ENCODE measurements around the gene STX7.

- PRO-cap, 2 experiments: no peak in any of the 2 experiments
Measured at GRCh38 chr6:131980748-131981424, 29.7 kb upstream of the CCN2 start.

DNA sequence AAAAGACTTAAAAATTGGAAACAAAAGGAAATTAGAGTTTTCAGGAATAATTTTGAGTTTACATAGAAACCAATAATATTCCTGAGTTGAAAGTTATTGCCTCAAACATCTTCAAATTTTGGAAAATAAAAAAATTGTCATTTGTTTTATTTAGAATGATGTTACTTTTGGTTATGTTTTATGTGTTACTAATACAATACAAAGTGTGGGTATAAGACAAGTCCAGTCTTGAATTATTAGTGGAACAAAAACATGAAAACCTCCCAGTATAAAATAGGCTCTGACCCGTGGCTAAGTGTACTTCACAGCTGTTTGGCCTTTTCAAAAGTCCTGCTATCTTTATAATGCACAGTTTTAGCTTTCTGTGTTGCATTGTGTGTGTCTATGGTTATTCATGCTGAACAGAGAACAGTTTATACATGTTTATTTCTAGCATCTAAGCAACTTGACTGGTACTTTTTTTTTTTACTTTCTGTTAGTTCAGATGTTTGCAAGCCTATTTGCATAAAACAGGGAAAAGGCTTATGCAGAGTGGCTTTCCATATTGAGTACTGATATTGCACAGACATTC is 119.1 kb upstream of the CCN2 start:
- PRO-cap, 2 experiments: no peak in any of the 2 experiments

GRCh38 chr6:132391756-132392277 is 9.5 kb downstream of the MOXD1 start:
- PRO-cap, 2 experiments: no peak in any of the 2 experiments

DNA sequence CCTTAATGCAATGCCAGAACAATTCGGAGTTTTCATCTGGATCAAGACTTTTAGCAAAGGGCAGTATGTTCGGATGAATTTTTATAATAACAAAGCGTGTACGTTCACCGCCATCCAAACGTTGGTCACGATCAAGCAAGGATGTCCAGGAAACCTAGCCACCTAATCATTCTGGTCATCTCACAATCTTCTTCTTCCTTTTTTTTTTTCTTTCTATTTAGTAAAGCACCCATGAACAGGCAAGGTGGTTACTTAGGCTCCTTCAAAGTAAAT is 1.1 kb downstream of the MOXD1 start:
- PRO-cap, 2 experiments: no peak in any of the 2 experiments

DNA sequence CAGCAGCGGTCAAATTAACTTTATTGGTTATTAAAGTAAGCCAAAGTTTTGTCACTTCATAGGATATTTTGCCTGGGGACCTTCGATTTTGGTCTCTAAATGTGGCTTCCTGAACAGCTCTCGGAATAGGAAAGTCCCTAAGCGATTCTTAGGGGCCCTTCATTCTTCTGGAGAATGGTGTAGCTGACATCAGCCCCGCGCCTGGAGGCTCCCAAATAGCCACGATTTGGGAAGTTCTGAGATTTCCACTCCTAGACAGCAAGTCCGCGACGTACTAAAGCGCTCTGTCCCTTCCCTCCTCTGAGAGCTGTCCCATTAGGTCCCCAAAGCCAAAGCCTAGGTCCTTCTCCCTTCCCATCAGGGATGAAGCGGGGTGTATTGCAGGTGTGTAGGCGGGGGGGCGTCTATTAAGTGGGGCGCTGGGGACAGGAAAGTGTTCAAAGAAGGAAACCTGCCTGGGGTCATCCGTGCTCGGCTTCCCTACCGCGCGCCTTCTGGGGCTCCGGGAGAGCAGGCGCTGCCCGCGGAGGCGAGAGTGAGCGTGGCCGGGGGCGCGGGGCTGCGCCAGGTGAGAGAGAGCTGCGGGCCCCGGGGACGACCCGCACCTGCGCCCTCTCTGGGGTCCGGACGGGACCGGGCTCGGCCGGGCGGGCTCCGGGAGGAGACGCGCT is 651 bp downstream of the MOXD1 start:
- PRO-cap, 2 experiments: no peak in any of the 2 experiments

DNA sequence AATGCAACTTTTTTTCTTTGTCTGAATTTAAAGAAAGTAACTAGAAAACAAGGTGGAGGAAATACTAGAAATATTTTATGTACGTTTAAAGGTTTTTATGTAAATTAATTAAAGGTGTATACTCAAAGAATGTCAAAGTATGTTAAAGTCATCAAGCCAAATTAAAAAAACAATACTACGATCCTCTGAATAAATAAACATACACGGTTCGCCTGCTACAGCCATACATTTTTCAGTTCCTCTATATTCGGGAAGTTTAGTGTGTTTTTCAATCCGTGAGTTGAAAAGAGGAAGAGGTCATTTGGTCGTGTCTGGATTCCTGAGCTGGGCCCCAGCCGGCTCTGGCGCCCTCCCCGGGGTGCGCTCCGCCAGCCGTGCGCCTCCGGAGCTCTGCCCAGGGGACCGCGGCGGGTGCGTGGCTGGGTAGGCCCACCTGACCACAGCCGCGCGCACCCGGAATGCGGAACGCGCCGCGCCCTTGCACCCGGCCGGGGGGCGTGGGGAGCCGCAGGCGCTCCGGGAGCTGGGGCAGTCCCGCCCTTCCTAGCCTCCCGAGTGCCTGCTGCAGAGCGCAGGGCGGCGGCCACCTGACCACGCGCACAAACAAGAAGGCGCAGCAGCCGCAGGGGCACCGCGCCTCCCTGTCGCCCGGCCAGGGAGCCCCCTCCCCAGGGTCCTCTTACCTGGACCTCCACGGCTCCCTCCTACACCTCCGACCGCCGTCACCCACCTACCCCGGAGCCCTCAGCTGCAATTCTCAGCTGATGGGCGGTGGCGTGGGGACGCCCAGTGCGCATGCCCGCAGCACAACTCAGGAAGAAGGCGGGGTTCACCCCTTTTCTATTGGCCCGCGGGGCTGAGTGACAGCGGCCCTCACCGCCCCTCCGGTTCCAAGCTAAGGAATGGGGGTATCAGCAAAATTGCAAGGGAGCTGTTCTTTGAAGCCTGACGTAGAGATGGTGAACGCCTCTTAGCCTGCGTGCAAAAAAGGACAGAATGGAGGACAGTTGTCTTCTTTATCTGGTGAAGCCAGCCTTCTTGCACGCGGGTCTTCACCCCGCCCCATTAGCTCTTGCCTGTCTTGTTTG is at the start of gene STX7:
Gene STX7 (minus strand): TSS at position 793 of the 1,088 bp plus-strand sequence.
- PRO-cap, 2 experiments: peak in 2 of 2 experiments; most common plus-strand start position 531 of the sequence (in 2); most common minus-strand start position 773 of the sequence (in 2)

- PRO-cap, 2 experiments: no peak in any of the 2 experiments
Measured at GRCh38 chr6:132937391-132938107, 123.2 kb downstream of the RPS12 start.

GRCh38 chr6:132960747-132961065 is 146.3 kb downstream of the RPS12 start:
- PRO-cap, 2 experiments: no peak in any of the 2 experiments

DNA sequence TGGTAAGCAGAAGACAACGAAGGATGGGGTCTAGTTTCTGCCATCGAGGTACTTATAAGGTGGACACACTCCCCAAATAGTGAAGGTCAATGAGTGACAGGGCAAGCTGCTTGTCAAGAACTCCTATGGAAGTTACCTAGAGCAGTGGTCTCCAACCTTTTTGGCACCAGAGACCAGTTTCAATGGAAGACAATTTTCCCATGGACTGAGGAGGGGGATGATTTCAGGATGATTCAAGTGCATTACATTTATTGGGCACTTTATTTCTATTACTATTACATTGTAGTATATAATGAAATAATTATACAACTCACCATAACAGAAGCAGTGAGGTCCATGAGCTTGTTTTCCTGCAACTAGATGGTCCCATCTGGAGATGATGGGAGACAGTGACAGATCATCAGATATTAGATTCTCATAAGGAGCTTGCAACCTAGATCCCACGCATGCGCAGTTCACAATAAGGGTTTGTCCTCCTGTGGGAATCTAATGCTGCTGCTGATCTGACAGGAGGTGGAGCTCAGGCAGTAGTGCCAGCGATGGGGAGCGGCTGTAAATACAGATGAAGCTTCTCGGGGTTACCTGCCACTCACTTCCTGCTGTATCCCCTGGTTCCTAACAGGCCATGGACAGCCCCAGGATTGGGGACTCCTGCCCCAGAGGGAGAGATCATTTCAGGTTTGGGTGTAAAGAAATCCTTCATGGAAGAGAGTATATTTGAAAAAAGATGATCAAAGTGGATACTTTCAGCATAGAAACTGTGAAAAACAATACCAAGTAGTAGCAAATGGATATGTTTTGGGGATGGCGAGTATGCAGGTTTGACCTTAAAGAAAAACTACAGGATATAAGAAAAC is 139.5 kb upstream of the TCF21 start:
- PRO-cap, 2 experiments: no peak in any of the 2 experiments

- PRO-cap, 2 experiments: peak in 2 of 2 experiments; most common plus-strand start chr6:133952009 (in 1); most common minus-strand start chr6:133952366 (in 2)
Measured at GRCh38 chr6:133951688-133952798, 981 bp upstream of the TBPL1 start.

- PRO-cap, 2 experiments: no peak in any of the 2 experiments
Measured at GRCh38 chr6:134162632-134163489, 110.4 kb upstream of the SLC2A12 start.

DNA sequence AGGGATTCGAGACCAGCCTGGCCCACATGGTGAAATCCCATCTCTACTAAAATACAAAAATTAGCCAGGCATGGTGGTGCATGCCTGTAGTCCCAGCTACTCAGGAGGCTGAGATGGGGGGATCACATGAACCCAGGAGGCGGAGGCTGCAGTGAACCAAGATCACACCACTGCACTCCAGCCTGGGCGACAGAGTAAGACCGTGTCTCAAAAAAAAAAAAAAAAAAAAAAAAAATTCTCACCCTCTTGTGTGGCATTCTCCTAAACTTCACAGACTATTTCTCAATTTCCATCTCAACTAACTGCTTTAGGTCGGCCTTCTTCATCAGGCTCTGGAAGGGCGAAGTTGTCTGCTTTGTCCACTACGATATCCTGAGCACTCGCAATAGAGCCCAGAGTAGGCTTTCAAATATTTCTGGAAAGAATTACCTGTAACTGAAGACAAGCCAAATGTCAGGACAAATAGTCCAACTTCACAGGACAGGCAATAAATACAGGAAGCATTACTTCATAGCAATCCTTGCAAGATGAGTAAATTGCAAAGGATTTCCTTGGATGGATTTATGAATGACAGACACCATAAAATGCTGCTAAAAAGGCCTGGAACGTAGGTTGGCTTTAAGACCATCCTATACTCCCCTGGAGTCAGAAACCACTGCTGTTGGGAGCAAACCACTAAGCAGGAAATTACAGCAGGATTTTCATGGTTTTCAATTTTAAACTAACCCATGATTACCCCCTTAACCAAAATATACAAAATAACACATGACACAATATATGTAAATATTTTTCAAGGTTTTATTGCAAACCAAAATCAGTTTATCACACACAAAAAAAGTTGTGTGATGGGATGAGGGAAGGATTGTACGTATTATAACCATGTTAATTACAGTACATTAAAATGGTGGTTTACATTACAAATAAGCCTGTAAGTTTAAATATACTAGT is 116.3 kb upstream of the SLC2A12 start:
- PRO-cap, 2 experiments: no peak in any of the 2 experiments

- PRO-cap, 2 experiments: peak in 1 of 2 experiments; most common plus-strand start chr6:134170409 (in 1); most common minus-strand start chr6:134170337 (in 1)
Measured at GRCh38 chr6:134169513-134170674, 117.5 kb upstream of the SLC2A12 start.

DNA sequence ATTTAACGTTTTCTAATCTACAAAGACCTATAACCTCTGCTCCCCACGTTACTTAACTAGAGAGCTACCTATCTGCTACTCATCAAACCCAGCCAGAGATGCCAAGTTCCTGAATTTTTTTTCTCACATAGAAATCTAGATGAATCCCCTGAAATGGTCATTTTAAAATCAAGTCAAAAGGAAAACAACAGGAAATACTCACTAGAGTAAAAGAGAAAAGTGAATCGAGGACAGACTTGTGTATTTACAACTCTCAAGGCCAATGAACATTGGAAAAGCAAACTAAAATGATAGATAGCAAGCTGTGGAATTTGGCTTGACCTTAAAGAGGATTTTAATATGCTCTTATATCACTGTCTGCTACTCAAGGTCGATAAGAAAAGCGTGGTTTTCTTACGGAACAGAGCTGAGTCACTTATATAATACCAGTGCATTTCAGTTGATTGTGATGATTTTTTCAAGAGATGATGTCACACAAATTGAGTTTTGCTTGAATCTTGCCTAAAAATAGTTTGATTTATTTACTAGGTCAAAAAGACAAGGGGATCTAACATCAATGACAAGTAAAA is 67.9 kb downstream of the SGK1 start:
- PRO-cap, 2 experiments: no peak in any of the 2 experiments

- PRO-cap, 2 experiments: no peak in any of the 2 experiments
Measured at GRCh38 chr6:134352163-134352575, 34.3 kb upstream of the SGK1 start.

GRCh38 chr6:134372778-134373166 is 54.9 kb upstream of the SGK1 start:
- PRO-cap, 2 experiments: no peak in any of the 2 experiments

- PRO-cap, 2 experiments: no peak in any of the 2 experiments
Measured at GRCh38 chr6:134464527-134465083, 146.7 kb upstream of the SGK1 start.

DNA sequence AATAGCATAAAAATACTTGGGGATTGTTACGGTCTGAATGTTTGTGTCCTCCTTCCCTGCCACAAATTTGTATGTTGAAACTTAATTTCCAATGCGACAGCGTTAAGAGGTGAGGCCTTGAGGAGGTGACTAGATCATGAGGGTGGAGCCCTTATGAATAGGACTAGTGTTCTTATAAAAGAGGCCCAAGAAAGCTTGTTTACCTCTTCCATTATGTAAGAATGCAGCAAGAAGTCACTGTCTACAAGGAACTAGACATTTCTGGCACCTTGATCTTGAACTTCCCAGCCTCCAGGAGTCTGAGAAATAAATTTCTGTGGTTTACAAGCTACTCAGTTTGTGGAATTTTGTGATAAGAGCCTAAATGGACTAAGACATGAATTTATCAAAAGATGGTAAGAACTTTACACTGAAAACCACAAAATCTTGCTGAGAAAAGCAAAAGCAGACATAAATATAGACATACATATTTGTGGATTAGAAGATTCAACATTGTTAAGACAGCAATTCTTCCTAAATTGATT is 173.6 kb upstream of the SGK1 start:
- PRO-cap, 2 experiments: no peak in any of the 2 experiments

- PRO-cap, 2 experiments: peak in 1 of 2 experiments; most common plus-strand start chr6:134518098 (in 1); most common minus-strand start chr6:134518011 (in 1)
Measured at GRCh38 chr6:134517920-134518400, 200.0 kb upstream of the SGK1 start.

DNA sequence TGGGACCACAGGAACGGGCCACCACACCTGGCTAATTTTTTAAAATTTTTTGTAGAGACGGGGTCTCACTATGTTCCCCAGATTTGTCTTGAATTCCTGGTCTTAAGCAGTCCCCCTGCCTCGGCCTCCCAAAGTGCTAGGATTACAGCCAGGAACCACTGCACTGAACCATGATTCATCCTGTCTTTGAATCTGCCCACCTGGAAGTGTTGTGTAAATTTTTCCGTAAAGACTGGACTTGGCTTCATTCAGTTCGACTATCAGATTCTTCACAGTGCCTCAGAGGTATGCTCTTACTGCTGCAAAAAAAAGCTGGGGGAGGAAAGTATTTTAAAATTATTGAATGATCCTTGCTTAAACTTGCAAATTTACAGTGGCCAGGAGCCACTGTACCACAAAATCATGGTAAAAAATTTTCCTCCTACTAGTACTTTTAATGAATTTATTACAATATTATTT is 202.4 kb upstream of the SGK1 start:
- PRO-cap, 2 experiments: peak in 1 of 2 experiments; most common plus-strand start position 247 of the sequence (in 1); most common minus-strand start position 135 of the sequence (in 1)